GM23338 (cell line): ENCODE results near the genes ATF7IP2, TNP2 and PRM3.

- PRO-cap, result no peak
- RAMPAGE, long total RNA, result no peak
Observed at GRCh38 chr16:9365023-9365782, 273.8 kb downstream of the HAPSTR1 start.

GRCh38 chr16:9797160-9797711 lies 385.0 kb downstream of the GRIN2A start:
- PRO-cap, result no peak
- RAMPAGE, long total RNA, result no peak

DNA sequence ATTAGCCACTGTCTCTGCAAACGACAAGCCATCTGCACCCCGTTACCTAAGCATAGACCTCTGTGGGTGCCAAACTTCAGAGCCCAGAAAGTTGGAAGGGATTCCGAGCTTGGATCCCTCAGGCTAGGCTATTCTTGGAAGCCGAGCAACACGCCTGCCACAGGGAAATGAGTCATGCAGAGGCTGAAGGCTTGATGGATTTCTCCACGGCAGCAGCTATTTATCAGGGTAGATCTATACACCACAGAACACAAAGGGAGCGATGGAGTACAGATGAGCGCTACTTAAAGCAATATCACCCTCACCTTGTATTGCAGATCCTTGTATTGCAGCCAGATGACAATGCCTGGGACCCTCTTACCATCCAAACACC lies 101.8 kb downstream of the GRIN2A start:
- PRO-cap, result no peak
- RAMPAGE, long total RNA, result no peak

GRCh38 chr16:10385748-10386518 lies at the start of gene ATF7IP2:
ATF7IP2 (plus strand) TSS chr16:10386061.
- PRO-cap, result bidirectional peak, plus-strand start at chr16:10386001, minus-strand start at chr16:10385922; bidirectional peak, plus-strand start at chr16:10386061, minus-strand start at chr16:10386082; bidirectional peak, plus-strand start at chr16:10386269, minus-strand start at chr16:10386268
- RAMPAGE, long total RNA, result no peak

- PRO-cap, result no peak
- RAMPAGE, long total RNA, result no peak
Observed at GRCh38 chr16:10866135-10866766, 10.8 kb upstream of the CIITA start.

DNA sequence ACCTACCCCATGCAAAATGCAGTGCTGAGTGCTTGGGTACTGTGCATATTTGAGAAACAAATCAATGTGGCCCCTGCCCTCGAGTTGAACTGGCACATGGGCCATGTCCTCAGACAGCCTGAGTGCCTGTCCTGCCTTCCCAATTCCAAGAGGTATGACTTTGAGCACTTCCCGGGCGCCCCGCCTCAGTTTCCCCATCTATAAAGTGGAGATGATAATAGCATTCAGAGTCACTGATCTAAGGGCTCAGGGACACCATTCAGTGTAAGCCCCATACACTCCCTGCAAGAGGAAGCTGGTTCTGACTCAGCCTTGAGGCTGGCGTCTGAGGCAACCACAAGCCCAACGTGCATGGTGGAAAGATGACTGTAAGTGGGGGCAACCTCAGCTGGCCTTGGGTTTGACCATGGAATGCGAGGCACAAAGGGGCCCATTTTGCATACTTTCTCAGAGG lies 6.0 kb upstream of the CIITA start:
- PRO-cap, result no peak
- RAMPAGE, long total RNA, result no peak

DNA sequence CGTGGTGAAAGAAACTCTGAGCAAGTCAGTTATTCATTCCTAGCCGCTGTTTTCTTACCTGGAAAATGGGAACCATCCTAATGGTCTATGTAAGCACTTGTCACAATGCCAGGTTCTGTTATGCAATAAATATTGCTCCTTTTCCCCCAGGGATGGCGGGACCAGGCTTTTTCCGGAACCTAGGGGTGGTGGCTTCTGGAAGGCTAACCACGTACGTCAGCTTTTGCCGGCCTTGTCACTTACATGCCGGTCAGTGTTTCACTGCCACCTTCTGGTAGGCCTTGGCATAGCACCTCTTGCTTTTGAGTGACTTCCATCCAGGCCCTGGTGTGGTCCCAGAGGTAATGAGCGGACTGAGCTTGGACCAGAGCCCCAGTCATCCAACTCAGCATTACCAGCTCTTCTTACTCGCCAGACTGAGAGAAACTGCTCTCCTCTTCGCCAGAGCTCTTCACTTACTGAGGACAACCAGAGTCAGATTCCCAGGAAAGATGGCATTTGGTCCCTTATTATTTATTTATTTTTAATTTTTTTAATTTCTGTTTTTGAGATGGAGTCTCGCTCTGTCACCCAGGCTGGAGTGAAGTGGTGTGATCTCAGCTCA lies 23.5 kb downstream of the DEXI start:
- PRO-cap, result unidirectional peak, minus-strand start at position 212 of the sequence
- RAMPAGE, long total RNA, result no peak

GRCh38 chr16:10940461-10941338 lies 1.6 kb downstream of the DEXI start:
- PRO-cap, result no peak
- RAMPAGE, long total RNA, result no peak

DNA sequence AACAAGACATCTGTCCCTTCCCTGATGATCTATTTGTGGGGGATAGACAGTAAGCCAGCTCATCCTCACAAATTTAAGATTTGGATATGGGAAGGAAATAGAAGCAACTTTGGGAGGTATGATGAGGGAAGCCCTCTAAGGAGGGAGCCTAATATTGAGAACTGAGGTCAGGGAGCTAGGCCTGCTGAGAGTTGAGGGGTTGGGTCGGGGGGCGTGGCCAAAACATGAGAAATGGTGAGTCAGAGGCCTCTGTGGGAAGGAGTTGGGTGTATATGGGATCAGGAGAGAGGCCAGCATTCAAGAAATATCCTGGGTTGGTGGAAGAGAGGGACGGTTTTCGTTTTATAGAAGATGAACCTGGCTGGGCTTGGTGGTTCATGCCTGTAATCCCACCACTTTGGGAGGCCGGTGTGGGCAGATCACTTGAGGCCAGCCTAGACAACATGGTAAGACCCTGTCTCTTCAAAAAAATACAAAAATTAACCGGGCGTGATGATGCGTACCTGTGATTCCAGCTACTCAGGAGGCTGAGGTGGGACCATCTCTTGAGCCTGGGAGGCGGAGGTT lies 48.5 kb downstream of the CLEC16A start:
- PRO-cap, result no peak
- RAMPAGE, long total RNA, result no peak

DNA sequence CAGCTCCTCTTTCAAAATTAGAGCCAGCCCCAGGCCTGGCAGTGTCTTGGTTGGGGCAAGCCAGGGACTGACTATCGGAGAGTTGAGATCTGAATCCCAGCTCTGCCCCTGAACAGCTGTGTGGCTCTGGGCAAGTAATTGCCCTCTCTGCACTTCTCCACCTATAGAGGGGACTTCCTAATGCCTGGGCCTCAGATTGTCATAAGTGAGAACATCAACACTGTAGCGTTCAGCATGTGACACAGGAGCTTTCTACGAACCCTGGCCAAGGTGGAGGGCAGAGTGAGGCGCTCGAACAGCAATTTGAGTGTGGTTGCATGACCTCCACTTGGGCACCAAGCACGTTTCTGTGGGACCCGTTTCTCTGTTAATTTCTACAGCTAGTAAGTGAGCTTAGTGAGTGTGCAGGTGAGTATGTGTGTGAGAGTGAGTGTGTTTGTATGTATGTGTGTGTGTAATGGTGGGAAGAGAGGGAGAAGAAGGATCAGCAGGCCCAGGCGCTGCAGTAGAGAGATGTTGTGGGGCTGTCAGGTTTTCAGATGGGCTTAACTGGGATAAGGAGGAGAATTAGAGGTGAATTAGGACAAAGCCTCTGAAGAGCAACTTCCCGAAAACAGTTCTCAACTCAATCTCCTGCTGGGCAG lies 63.1 kb downstream of the CLEC16A start:
- PRO-cap, result no peak
- RAMPAGE, long total RNA, result no peak

DNA sequence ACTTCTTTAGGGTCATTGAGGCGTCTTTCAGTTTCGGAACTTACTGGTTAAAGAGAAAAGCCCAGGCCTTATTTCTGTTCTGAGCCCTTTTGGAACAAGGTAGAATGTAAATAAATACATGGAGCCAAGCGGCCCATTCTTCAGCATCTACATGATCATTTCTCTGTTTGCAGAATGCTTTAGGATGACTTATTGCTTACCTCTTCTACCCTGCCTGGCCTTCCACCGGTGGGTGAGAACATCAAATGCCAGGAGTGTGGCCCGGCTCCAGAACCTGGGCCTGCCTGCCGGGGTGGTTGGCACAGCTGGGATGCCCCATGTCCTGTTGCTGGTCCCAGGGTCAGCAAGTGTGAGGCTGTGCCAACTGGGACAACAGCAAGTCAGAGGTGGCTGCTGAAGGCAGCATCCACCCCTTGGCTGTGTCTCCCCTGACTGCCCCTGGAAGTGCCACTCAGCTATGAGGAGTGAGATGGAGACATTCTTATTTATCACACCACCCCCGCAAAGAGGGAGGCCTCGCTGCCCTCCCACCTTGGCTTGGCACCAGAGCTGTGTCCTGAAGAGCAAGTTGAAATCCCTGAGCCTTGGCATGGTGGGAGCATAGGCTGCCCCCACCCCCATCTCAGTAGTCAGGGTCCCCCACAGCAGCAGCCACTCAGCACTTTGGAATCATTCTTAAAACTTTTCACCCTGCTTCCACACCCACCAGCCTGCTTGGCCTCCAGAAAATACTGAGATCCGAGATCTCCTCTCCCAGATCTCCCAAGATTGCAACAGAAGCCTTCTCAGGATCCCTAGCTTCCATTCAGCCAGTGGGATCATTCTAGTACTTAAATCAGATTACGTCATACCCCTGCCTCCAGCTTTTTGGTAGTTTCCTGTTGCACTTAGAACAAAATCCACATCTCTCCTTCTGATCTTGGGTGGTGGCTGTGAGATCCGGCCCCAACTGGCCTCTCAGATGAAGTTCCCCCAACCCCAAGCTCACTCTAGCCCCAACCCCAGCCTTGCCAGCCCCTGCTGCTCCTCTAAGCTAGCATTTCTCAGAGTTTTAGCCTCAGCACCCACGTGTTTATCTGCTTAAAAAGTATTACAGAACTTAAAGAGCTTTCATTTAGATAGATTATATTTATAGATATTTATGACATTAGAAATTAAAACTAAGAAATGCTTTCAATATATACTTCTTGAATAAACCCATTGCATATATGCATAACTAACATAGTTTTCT lies 127.5 kb downstream of the SOCS1 start:
- PRO-cap, result no peak
- RAMPAGE, long total RNA, result no peak

GRCh38 chr16:11269044-11269490 lies at the start of gene TNP2:
TNP2 (minus strand) TSS chr16:11269325.
- PRO-cap, result no peak
- RAMPAGE, long total RNA, result no peak

GRCh38 chr16:11273562-11274123 lies at the start of gene PRM3:
PRM3 (minus strand) TSS chr16:11273629.
- PRO-cap, result no peak
- RAMPAGE, long total RNA, result no peak

DNA sequence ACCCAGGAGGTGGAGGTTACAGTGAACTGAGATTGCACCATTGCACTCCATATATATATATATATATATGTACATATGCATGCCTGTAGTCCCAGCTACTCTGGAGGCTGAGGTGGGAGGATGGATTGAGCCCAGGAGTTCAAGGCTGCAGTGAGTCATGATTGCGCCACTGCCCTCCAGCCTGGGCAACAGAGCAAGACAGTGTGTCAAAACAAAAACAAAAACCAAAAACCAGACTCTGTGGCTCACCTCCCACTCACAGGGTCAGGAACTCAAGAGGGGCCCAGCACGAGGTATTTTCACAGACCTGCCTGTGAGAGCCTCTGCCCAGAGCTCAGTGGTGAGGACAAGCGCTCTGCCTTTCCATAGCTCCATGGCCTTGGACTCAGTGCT lies 30.5 kb upstream of the PRM1 start:
- PRO-cap, result no peak
- RAMPAGE, long total RNA, result no peak

- PRO-cap, result no peak
- RAMPAGE, long total RNA, result no peak
Observed at GRCh38 chr16:11370545-11371002, 25.3 kb downstream of the RMI2 start.

- PRO-cap, result no peak
- RAMPAGE, long total RNA, result no peak
Observed at GRCh38 chr16:11554102-11554482, 27.0 kb upstream of the ENSG00000188897 start.

DNA sequence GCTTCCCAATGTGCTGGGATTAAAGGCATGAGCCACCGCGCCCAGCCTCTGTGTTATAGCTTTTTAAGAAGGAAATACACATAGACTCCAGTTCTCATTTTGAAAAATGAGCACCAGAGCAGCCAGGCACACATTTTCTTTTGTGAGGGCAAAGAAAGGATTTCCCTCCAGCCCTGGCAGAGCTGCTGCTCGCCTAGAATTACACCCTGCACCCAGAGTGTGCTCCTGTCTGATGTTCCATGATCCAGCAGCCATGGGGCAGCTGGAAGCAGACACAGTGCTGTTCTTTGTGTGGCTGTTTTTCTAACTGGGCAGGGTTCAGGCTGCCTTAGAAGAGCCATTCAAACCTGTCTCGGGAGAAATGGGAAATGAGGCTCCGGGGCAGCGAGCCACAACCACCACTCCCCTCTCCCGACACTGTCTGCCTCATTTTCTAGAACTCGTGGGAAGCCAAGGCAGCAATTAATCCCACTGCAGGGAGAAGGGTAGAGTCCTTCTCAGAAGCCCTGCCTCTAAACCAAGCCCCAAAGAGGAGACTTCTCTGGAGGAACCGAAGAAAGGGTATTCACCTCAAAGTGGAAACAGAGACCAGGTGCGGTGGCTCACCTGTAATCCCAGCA lies 28.9 kb downstream of the LITAF start:
- PRO-cap, result no peak
- RAMPAGE, long total RNA, result no peak

DNA sequence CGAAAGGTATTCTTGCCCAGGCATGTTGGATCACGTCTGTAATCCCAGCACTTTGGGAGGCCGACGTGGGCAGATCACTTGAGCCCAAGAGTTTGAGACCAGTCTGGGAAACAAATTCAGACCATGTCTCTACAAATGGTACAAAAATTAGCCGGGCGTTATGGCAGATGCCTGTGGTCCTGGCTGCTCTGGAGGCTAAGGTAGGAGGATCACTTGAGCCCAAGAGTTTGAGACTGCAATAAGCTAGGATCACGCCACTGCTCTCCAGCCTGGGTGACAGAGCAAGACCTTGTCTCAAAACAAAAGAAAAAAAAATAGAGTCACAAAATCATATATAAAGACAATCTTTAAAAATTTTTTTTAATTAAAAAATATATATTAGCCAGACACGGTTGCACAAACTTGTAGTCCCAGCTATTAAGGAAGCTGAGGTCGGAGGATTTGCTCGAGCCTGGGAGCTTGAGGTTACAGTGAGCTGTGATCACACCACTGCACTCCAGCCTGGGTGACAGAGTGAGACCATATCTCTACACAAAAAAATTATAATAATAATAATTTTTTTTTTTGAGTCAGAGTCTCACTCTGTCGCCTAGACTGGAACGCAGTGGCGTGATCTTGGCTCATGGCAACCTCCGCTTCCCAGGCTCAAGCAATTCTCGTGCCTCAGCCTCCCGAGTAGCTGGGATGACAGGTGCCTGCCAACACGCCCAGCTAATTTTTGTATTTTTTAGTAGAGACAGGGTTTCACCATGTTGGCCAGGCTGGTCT lies 23.9 kb downstream of the LITAF start:
- PRO-cap, result no peak
- RAMPAGE, long total RNA, result no peak

- PRO-cap, result no peak
- RAMPAGE, long total RNA, result no peak
Observed at GRCh38 chr16:11563369-11564159, 23.2 kb downstream of the LITAF start.

DNA sequence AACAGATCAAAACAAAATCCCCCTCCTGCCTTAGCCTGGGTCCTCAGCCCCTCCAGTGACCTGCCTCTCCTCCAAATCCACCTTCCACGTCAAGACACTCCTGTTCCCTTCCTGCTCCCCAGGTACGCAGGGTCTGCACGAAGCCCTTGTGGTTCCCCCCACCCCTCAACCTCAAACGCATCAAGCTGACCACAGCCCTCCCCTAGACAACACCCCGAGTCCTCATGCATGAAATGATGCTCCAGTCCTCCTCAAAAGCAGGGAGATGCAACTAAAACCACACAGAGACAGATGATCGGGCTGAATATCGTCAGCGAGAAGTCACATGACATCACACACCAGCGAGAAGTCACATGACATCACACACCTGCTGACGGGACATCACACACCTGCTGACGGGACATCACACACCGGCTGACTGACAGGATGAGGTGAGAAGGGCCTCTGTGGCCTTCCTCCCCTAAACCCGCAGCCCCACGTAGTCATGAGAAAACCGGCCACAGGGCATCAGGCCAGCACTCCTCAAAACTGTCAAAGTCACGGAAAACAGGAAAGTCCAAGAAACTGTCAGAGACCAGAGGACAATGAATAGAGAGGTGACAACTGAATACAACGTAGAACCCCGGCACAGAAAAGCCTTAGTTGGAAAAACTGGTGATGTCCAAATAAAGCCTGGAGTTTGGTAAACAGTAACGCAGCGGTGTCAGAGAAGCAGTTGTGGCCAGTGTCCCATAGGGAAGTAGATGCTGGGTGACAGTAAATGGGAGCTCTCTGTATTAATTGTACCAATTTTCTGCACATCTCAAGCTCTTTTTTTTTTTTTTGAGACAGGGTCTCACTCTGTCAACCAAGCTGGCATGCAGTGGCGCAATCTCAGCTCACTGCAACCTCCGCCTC lies 14.3 kb downstream of the LITAF start:
- PRO-cap, result no peak
- RAMPAGE, long total RNA, result no peak